Heart left ventricle (tissue), 7 donors: ENCODE data around the gene EHD4.

DNA sequence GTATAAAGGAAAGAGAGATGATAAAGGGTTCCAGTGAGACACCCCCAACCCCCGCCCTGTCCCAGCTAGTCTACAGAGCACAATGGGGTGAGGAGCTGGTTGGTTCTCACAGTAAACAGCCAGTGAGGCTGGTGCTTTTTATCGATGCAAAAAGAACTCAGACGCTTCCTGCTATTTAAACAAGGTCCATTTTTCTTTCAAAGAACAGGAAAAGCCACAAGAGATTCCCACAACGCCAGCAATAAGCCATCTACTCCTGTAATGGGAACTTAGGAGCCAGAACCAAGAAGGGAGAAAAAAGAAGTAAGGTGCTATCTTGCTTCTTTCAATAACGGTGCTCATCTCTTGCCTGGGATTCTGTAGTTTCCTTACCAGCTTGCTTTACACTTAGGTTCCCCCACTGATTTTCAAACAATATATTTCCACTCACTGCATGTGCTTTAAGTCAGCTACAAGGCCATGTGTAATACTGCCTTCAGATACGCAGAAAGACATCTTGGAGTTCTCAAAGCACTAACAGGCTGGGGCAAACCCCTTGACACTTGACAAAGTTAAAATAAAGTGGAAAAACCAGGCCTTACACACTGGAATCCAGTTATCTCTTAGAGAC lies 66.1 kb downstream of the CHAC1 start:
- PRO-cap, 6 experiments = peak in 2 of 6 experiments; most common plus-strand start position 219 of the sequence (in 2); most common minus-strand start position 84 of the sequence (in 1)
- RAMPAGE, long total RNA, 2 experiments = no peak in any of the 2 experiments
- RRBS = no CpG with 5 or more reads among the region's 6 CpGs

GRCh38 chr15:41074078-41074815 lies 41.8 kb downstream of the INO80 start:
- PRO-cap, 6 experiments = no peak in any of the 6 experiments
- RAMPAGE, long total RNA, 2 experiments = no peak in any of the 2 experiments
- RRBS = no CpG with 5 or more reads among the region's 9 CpGs

GRCh38 chr15:41103282-41103609 lies 12.8 kb downstream of the INO80 start:
- PRO-cap, 6 experiments = no peak in any of the 6 experiments
- RAMPAGE, long total RNA, 2 experiments = no peak in any of the 2 experiments
- RRBS = no CpG with 5 or more reads among the region's 10 CpGs

- PRO-cap, 6 experiments = peak in 1 of 6 experiments; most common plus-strand start chr15:41264265 (in 1)
- RAMPAGE, long total RNA, 2 experiments = no peak in any of the 2 experiments
- RRBS = no CpG with 5 or more reads among the region's 10 CpGs
Measured at GRCh38 chr15:41263779-41264831, 33.0 kb downstream of the CHP1 start.

DNA sequence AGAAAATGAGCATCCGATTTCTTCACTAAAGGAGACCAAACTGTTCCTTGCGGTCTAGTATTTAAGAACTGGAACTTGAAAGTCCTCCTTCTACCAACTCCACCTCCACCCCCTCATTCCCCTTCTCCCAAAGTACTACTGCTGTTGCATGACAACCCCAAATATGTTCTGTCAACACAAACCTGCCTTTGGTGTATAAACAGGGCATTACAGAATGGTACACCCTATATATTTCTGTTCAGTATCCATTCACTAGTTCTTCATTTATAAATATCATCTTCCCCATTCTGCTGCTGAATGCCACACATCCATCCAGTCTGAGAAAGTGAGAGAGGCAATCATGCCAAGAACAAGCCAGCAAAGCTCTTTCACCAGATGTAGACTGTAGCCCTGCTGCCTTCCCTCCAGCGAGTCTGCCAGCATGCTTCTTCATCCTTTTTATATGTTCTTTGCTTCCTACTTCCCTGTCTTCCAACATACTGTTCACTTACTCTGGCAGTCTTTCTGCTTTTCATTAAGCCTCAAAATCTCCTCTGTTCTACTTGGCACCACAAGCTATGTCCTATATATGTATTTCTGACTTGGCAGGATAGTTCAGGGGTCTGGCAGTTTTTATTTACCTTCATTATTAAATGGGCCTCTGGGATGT lies 48.4 kb downstream of the CHP1 start:
- PRO-cap, 6 experiments = no peak in any of the 6 experiments
- RAMPAGE, long total RNA, 2 experiments = no peak in any of the 2 experiments
- RRBS = no CpG with 5 or more reads among the region's 3 CpGs

- PRO-cap, 6 experiments = no peak in any of the 6 experiments
- RAMPAGE, long total RNA, 2 experiments = no peak in any of the 2 experiments
- RRBS = no CpG with 5 or more reads among the region's 9 CpGs
Measured at GRCh38 chr15:41379840-41380393, 22.4 kb downstream of the NDUFAF1 start.

- PRO-cap, 6 experiments = no peak in any of the 6 experiments
- RAMPAGE, long total RNA, 2 experiments = no peak in any of the 2 experiments
- RRBS = 94% methylated on average over 2 of the region's 9 CpGs
Measured at GRCh38 chr15:41396469-41397076, 5.7 kb downstream of the NDUFAF1 start.

DNA sequence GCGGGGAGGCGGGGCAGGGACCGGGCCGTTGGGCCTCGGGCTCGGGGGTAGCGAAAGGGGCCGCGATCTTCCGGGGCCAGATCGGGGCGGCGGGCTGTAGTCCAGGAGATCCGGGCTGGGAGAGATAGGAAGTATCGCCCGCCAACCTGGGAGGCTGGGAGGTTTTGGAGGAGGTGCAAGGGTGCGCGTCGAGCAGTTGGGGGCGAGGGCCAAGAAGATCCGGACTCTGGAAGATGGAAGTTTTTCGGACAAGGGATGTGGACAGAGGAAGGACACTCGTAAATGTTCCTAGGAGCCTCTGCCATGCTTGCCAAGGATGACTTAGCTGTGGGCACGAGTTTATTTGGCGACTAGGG lies 615 bp downstream of the RTF1 start:
- PRO-cap, 6 experiments = no peak in any of the 6 experiments
- RAMPAGE, long total RNA, 2 experiments = no peak in any of the 2 experiments
- RRBS = 1% methylated on average over 20 of the region's 25 CpGs

DNA sequence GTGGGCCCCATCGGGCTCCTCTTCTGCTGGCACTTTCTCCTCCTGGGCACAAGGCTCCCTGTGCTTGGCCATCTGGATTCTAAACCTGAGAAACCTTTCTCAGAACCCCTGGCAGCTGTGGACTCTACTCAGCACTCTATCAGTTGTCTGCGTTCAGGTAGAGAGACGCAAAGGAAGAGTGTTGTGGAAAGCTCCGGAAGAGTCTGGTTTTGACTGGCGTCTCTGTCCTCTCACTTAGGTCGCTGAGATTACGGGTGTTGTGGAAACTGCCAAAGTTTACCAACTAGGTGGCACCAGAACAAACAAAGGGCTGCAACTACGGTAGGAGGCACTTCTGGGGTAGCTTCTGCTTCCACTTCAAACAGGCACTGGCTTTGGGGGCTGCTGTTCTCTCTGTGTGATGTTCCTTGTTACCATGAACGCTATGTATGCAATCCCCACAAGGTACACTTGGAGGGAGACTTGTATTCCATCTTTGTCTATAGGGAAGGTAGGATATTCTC lies 19.2 kb upstream of the ITPKA start:
- PRO-cap, 6 experiments = no peak in any of the 6 experiments
- RAMPAGE, long total RNA, 2 experiments = no peak in any of the 2 experiments
- RRBS = no CpG with 5 or more reads among the region's 9 CpGs

- PRO-cap, 6 experiments = peak in 2 of 6 experiments; most common plus-strand start chr15:41713244 (in 2)
- RAMPAGE, long total RNA, 2 experiments = no peak in any of the 2 experiments
- RRBS = no CpG with 5 or more reads among the region's 6 CpGs
Measured at GRCh38 chr15:41712960-41713474, 61.3 kb upstream of the MAPKBP1 start.

- PRO-cap, 6 experiments = no peak in any of the 6 experiments
- RAMPAGE, long total RNA, 2 experiments = no peak in any of the 2 experiments
- RRBS = no CpG with 5 or more reads among the region's 4 CpGs
Measured at GRCh38 chr15:41789113-41789664, 14.9 kb downstream of the MAPKBP1 start.

DNA sequence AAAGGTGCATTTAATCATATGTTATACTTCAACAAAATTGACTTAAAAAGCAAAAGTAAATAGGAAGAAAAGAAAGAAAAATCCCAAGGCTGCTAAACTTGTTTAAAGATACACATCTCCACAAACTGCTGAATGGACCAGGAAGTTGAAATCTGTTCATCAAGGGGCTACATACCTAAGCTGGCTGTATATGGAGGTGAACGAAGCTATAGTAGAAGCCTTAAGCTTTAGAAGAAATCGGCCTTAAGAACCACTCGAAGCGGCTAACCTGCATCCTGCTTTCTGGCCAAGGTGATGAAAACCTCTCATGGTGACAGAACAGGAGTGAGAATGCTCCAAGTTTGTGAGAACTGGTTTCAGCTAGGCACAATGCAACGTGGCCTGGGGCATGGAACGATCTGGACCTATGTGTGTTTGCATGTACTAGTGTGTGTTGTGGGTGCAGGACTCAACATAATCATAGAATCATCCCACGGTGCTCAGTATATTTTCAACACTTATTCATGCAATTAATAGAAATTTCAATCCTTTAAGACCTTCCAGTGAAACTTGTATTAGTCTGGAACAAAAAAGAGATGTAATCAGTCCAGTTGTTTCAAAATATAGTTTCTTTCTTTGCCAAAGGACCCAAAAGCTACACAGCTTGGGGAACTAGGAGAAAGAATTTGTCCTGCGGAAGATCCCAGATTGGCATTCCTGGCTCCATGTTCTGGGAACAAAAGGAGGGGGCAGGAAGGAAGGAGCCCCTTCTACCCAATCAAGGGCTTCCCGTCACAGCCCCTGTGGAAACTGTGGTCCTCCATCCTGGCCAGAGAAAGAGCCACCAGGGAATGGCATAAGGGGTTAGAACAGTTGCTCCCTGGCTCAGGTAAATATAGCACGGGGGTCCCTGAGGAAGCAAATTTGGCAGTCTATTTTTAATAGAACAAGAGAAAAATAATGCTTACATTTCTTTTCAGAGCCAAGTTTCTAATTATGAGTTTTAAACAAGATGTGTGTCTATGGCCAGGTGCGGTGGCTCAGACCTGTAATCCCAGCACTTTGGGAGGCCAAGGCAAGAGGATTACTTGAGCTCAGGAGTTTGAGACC lies 31.6 kb upstream of the SPTBN5 start:
- PRO-cap, 6 experiments = no peak in any of the 6 experiments
- RAMPAGE, long total RNA, 2 experiments = no peak in any of the 2 experiments
- RRBS = no CpG with 5 or more reads among the region's 11 CpGs

DNA sequence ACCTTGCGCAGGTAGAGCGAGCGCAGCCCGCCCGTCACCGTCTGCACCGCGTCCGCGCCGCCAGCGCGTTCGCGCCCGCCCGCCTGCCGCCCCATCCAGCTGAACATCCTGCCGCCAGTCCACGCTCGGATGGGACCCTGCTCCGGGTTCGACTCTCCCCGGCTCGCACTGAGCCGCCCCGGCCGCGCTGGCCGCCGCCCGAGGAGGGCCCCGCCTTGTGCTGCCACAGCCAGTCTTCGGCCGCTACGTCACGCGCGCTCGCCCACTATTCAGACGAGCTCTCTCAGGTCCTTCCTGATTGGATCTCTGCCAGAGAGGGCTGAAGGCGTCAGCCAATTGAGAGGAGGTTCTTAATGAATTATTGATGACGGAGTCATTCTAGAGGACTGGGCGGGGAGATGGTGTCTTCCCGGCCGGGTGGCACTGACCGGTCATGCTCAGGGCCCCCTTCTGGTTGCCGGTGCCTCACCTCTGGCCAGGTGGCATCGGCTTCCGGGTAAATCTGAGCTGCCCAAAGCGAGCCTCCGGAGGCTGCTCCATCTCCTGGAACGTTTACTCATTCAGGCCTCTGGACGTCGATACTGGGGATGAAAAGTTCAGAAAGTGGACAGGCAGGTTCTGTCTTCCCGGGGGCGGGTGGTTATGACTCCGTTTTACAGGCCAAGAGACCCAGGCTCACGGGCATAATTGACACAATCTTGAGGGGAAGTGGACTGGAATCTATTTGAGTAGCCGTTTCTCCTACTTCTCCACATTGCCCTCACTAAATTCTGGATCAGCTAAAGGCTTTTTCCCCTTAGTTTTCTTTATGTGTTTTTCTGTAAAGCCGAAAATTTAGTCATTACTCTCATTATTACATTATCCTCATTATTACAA lies at the start of gene EHD4:
Gene EHD4 (minus strand): TSS at position 170 of the 876 bp plus-strand sequence.
- PRO-cap, 6 experiments = peak in 6 of 6 experiments; most common plus-strand start position 404 of the sequence (in 5); most common minus-strand start position 170 of the sequence (in 4)
- RAMPAGE, long total RNA, 2 experiments = no peak in any of the 2 experiments
- RRBS = under 1% methylated on average over 3 of the region's 61 CpGs

DNA sequence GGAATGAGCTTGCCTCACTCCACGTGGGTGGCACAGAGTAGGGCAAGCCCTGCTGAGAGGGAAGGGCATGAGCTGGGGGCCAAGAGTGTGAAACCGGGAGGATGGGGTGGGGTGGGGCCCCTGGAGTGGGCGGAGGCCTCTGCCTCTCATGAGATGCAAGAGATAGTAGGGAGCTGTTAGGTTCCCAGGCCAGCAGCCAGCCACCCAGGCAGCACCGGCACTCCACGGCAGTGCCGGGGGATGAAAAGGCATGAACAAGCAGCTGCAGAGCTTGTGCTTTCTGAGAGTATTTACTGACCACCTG lies 24.4 kb upstream of the PLA2G4E start:
- PRO-cap, 6 experiments = no peak in any of the 6 experiments
- RAMPAGE, long total RNA, 2 experiments = no peak in any of the 2 experiments
- RRBS = 15% methylated on average over 2 of the region's 6 CpGs

GRCh38 chr15:42410700-42411063 lies 51.4 kb downstream of the CAPN3 start:
- PRO-cap, 6 experiments = no peak in any of the 6 experiments
- RAMPAGE, long total RNA, 2 experiments = no peak in any of the 2 experiments
- RRBS = no CpG with 5 or more reads among the region's 8 CpGs

- PRO-cap, 6 experiments = no peak in any of the 6 experiments
- RAMPAGE, long total RNA, 2 experiments = no peak in any of the 2 experiments
- RRBS = no CpG with 5 or more reads among the region's 20 CpGs
Measured at GRCh38 chr15:42450665-42451853, 39.9 kb downstream of the ZNF106 start.

- PRO-cap, 6 experiments = no peak in any of the 6 experiments
- RAMPAGE, long total RNA, 2 experiments = no peak in any of the 2 experiments
- RRBS = no CpG with 5 or more reads among the region's 11 CpGs
Measured at GRCh38 chr15:42508083-42508780, 12.8 kb downstream of the SNAP23 start.

DNA sequence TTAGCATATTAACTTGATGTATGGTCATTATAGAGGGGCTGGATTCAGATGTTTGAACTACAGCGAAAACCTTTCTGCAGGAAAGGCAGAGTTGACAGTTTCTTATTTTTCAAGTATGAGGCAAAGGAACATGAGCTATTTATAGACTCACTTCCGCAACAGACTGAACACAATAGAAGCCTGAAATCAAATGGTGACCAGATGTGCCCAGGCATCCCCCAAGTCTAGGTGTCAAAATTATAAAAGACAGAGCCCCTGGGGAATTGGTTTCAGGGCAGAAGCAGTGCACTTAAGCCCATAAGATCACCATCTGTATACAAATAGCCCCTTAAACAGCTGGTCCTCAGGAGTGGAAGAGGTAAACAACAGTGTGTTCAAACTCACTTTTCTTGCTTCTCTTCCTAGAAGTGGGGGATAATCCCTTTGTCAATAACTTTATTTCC lies 29.8 kb downstream of the STARD9 start:
- PRO-cap, 6 experiments = no peak in any of the 6 experiments
- RAMPAGE, long total RNA, 2 experiments = no peak in any of the 2 experiments
- RRBS = no CpG with 5 or more reads among the region's 2 CpGs

DNA sequence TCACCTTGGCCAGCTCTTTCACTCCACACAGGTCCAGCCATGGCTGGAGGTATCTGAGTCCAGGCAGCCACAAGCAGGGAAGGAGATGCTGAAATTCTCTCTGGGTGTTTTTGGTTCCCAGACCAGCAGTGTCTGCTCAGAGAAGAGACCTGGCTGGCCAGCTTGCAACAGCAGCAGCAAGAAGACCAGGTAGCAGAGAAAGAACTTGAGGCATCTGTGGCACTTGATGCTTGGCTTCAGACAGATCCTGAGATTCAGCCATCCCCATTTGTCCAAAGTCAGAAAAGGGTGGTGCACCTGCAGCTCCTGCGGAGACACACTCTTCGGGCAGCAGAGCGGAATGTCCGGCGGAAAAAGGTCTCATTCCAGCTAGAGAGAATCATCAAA lies 55.0 kb downstream of the CDAN1 start:
- PRO-cap, 6 experiments = no peak in any of the 6 experiments
- RAMPAGE, long total RNA, 2 experiments = no peak in any of the 2 experiments
- RRBS = no CpG with 5 or more reads among the region's 5 CpGs

GRCh38 chr15:43009317-43009524 lies 88.6 kb upstream of the TTBK2 start:
- PRO-cap, 6 experiments = no peak in any of the 6 experiments
- RAMPAGE, long total RNA, 2 experiments = no peak in any of the 2 experiments
- RRBS = no CpG with 5 or more reads among the region's 2 CpGs